Gallbladder (tissue), 1 donor: ENCODE results near the genes KLHL12, ADIPOR1, CHIT1 and FMOD.

DNA sequence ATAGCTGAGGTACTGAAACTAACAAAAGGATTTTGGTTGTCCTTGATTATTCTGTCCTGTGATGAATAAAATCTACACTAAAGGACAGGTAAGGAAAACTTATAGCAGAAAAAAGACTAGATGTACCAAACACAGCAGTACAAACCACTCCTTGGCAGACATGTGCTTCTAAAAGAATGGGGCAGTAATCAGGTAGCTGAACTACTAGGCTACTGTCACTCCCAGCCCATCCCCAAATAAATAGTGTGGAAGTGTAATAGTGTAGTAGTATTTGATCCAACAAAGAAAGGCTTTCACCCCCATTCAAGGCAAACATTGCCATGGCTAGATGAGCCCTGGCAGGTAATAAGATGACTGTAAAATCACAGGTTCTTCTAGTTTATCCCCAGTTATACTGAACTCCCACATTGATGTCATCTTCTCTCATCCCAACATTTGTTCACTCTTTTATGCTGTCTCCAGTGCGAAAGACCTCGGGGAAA lies 2.4 kb upstream of the RABIF start:
- PRO-cap = no peak

DNA sequence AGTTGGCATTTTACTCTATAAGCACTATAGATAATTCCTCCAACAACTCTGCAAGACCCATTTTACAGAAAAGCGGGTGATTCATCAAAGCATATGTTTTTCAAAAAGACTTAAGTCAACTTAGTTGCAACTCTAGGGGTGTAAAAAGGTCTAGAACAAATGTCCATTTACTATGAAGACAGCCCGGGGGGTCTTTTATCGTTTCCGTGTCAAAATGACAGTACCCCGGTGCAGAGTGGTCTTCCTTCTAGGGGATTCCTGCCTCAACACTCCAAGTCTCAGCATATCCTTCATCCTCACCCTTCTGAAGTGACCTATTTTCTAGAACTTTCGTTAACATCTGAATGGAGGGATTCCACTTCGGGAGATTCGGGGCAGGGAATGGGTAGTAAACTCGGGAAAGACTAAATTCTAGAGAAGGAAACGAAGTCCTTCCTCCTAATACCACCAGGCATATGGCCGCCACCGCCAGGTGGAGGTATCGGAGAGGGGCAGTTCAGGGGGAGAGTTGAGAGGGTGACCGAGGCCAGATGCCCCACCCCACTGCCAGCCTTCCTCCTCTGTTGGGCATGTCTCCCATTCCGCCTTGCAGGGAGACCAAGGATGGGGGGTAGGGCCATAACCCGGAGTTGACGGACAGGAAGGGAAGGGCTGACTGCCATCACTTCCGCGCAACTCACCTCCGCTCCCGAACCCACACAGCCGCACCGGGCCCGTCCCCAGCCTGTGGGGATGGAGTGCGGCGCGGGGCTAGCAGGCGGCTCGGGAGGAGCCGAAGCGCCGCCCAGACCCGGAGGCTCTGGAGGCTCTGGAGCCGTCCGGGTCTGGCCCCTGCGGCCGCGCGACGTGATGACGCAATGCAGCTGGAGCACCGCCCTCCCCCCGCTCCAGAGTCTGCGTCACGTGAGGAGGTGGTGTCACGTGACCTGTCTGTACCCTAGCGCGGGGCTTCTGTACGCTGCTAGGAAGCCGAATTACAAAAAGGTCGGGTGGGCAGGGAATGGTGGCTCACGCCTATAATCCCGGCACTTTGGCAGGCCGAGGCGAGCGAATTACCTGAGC lies at the start of gene KLHL12:
Gene KLHL12 (minus strand): TSS at position 826 of the 1,062 bp plus-strand sequence.
- PRO-cap = bidirectional peak, plus-strand start at position 979 of the sequence, minus-strand start at position 801 of the sequence

- PRO-cap = unidirectional peak, minus-strand start at chr1:202957979; bidirectional peak, plus-strand start at chr1:202958494, minus-strand start at chr1:202958291
These were observed at the start of gene ADIPOR1 for GRCh38 chr1:202957386-202958680. ADIPOR1 (minus strand) TSS chr1:202958312.

- PRO-cap = no peak
These were observed 1.2 kb downstream of the TMEM183A start for GRCh38 chr1:203008275-203008912.

DNA sequence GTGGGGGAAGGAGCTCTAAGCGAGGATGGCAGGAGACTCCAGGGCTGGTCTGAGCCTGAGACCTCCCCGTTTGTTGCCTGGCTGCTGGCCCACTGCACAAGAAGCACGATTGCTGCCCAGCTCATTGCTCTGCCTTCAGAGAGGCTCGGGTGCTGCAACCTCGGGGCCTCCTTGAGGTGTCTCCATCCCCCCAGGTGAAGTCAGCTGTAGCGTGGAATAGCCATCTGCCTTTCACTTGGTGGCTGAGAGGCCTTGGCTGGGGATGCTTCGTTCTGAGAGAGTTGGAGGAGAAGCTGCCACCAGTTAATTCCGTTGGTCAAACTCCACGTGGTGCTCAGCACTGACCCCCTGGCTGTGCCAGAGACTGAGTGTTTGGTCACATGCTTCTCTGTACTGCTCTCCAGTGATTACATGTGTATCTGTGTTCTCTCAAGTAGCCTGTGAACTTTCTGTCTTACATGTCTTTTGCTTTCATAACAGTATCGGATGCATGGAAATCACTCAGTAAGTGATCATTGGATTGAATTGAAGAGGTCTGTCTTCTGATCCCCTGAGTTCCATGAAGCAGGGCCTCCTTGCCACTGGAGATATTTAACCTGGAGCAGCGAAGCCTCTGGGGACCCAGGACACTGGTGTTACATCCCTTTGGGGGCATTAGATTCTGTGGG lies 2.9 kb downstream of the PPFIA4 start:
- PRO-cap = no peak

GRCh38 chr1:203144685-203145119 lies 17.2 kb downstream of the ADORA1 start:
- PRO-cap = no peak

GRCh38 chr1:203229419-203230011 lies at the start of gene CHIT1:
CHIT1 (minus strand) TSS chr1:203229673.
- PRO-cap = no peak

DNA sequence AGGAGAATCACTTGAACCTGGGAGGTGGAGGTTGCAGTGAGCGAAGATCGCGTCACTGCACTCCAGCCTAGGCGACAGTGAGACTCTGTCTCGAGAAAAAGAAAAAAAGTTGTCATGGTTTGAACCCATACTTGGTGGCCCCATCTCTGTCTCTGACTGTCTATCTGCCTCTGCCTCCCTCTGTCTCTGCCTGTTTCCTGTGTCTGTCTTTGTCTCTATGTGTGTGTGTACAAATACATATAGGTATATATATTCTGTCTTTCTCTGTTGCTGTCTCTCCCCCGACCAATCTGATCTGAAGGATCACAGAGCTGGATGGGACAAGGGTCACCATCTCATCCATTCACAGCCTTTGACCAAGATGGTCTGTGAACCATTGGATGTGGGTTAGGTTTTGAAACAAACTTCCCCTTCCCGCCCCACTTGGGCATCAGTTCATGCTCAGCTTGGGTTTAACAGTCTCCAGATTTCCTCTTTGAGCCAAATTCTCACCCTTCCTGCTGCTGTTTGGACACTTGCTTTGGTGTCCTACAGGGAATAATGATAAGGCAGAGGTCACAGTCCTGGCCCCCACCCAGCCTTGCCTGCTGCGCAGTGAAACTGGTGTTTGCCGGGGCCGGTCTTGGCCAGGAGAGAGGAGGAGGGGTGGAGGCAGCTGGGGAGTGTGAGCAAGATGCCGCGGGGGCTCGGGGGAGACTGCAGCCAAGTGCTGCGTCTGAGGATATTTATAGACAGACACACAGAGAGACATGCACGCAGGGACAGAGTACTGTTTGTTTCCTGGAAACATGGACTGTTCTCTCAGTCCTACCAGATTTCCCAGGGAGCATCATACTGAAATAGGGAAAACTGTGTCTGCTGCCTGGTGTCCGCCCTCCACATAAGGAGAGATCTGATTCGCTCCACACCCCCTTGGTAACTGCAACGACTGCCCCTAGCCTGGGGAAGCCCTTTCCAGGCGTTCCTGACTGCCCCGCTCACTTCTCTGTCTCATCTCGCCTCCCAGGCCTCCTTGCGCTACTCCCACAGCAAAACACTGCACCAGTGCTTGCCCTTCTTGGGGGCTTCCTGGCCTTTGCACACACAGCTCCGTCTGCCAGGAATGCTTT lies 27.0 kb upstream of the BTG2 start:
- PRO-cap = bidirectional peak, plus-strand start at position 980 of the sequence, minus-strand start at position 700 of the sequence

DNA sequence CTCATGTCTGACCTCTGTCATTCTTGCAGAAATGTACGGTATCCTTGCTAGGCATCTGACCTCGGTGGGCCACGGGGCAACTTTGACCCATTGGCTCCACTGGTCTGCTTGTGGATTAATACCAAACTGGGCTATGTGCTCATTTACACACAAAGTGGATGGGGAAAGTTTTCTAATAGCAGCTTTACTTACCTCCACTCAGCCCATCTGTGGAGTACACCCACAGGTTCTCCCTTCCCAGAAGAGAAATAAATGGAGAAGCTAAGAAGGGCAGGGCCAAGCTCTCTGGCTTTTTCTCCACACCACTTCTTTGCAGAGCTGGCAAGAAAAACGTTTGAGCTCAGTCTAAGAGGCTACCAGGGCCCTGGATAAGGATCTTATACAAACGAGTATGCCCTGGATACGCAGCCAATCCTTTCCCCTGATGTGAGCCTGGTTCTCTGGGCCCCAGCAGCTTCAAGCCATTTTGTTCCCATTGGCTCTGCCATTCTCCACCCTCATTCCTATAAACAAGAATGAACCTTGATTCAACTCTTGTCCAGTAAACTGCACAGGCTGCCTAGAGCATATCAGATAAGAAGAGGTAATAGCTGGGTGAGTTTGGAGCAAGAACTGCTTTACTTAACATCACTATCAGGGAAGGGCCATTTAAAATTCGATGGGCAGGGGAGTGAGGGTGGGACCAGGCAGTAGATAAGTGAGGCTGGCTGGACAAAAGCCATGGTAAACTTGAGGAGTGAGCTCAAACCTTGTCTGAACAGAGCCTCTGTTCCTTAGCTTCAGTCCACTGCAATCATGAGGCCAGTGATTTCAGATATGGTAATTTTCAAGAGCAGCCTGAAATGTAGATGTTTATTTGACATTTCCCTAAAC lies 11.2 kb downstream of the BTG2 start:
- PRO-cap = no peak

DNA sequence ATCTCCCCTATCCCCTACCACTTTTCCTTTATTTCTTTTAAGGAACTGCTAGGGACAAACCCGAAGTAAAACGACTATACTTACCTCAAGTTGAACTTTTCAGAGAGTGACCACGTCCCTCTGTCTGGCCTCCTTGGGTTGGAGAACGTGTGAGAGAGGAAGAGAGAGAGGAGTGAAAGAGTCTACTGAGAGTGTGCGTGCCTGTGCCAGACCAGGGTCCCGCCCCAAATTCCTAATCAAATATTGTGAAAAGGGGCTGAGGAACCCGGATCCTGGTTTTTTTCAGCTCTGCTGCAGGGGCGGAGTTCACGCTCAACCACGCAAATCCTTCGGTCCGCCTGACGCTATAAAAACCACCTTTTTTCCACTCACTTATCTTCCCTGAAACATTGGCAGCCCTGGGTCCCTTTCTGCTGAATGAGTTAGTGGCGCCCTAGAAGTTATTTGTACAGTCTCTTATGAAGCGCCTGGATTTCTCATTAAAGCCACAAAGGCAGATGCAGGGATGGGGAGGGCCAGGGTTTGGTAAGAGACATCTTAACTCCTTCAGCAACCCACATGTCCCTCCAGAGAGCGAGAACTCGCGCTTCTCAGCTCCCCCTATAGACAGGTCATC lies at the start of gene FMOD:
Gene FMOD (minus strand): TSS at position 174 of the 616 bp plus-strand sequence.
- PRO-cap = bidirectional peak, plus-strand start at position 375 of the sequence, minus-strand start at position 140 of the sequence

DNA sequence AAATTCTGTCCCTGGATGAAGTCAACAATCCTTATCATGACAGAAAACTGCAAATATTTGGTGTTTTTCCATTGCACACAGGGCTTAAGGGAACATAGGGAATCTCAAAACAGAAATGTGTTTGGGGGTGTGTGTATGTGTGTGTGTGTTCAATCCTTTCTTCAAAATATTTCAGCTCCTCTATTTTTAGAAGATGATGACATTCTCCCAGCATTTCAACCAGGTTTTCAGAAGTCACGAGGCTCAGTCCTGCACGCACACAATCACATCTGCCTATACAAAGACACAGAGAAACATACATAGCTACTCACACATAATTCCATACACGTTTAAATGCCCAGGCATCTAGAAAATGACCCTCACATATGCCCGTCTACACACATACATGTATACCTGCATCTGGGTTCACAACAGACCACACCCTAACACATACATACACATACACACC lies 28.0 kb upstream of the FMOD start:
- PRO-cap = no peak

DNA sequence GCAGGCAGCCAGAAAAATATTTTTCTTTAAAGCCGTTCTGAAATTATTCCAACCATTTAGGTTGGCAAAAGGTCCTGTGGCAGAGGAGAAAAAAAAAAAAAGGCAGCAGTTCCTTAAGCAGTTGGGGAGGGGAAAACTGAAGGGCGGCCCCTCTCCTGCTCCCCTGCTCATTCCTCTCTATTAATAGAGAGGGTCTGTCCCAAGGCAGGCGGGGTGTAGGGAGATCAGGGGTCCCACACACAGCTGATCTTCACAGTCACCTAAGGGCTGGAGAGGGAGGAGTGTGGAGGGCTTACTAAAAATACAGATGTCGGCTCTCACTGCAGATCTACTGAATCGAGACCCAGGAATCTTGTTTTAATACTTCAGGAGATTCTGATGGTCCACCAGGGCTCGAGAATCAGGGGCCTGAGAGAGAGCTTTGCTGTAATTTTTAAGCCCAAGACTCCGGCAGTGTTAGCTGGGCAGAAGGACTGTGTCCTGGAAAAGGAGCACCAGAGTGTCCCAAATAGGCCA lies 1.3 kb downstream of the PRELP start:
- PRO-cap = no peak

- PRO-cap = no peak
These were observed 2.6 kb downstream of the PRELP start for GRCh38 chr1:203478200-203478618.

DNA sequence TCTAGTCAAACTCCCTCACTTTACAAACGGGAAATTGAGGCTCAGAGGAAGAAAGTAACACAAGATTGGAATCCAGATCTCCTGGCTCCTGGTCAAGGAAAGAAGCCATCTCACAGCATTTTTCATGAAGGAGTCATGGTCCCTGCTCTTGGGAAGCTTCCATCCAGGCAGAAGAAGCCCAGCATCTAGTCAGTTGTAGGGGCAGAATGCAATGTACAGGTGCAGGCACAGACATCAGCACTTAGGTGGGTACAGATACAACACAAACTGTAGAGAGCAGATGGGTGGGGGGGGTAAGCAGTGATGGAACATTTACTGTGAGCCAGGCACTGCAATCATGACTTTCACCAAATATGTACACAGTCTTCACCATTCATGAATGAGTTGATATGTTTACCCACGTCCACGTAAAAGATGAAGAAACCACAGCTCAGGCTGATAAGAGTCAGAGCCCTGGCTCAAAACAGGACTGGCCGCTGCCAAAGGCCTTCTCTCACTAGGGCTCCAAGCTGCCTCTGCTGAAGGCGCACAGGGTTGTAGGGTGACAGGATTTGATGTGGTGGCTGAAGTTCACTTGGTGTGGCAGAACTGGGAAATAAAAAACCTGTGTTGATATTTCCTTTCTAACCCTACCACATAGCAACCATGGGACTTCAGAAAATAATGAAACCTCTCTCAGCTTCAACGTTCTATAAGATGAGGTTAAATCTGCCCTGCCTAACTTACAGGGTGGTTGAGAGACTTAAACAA lies 44.1 kb downstream of the OPTC start:
- PRO-cap = no peak

- PRO-cap = no peak
These were observed 9.8 kb downstream of the ATP2B4 start for GRCh38 chr1:203636309-203636912.

- PRO-cap = no peak
These were observed 12.4 kb downstream of the ATP2B4 start for GRCh38 chr1:203638883-203639506.

- PRO-cap = no peak
These were observed 31.5 kb downstream of the ATP2B4 start for GRCh38 chr1:203658126-203658483.

DNA sequence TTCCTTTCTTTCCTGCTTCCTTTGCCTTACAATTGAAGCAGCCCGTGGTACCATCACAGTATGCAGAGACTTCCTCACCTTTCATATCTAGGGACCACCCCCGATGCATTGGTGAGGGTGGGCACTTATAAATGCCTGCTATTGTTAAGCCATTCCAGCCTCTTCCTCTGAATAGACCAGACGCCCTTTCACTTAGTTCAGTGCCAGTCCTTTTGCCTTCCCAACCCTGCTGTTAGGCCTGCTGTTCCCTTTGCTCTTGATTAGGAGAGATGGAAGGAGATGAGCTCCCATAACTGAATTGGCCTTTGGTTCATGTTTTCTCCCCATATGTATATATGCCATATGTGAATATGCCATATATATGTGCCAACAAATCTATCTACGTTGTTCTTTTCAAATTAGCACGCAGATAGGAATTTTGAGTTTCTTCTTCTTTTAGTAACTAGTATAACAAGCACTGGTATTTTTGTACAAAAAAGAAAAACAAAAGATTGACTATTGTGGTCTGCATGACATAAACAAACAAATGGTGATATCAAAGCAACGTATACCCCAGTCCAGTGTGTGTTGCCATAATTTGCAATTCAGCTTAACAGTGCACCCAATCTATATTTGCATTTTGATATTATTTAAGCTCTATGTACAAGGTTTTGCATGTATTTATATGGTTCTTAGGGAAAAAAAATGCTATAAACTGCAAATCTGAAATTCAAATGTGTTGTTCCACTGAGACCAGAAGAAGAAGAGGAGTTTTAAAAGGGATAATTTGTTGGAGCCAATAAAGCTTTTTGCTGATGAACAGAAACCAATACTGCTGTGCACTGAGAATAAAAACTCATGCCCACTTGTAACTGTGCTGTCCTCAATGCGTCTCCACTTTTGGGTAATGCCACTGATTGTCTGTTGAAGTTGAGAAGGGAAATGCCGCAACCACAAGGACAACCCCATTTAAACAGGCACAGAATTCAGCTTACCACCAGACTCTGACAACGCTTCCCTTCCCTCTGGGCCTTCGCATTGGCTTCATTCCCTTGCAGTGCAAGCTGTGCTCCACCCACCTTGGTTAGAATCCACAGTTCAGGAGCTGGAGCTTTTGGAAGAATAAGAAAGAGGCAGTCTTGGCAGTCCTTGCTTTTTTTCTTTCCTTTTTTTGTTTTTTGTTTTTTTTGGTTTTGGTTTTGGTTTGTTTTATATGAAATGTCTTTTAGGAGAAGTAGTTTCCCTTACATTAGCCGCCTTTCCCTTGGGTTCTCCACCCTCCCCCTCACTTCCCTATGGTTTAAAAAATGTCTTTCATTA lies 21.3 kb upstream of the LAX1 start:
- PRO-cap = no peak

DNA sequence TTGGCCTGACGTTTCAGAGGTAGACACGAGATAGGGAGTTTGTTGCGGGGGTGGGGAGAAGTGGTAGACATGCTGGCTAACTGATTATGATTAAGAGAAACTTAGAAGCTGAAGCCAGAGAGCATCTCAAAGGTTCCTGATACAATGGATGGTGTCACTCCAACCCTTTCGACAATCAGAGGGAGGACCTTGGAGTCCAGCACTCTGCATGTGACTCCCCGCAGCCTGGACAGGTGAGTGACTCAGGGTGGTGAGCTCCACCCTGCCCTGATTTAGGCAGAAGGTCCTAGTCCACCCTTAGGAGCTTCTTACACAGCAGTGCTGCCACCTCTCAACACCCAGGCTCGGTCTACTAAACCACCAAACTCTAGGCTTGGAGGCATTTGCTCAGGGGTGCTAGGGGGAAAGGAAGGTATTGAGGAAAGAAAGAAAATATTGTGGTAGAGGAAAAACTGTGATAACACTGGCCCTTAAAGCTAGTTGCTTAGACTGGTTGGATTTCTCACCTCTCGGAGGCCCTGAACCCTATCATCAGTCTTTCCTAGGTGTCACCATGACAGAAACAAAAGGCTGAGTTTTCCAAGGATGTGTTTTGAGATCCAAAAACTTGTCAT lies 546 bp downstream of the LAX1 start:
- PRO-cap = no peak

DNA sequence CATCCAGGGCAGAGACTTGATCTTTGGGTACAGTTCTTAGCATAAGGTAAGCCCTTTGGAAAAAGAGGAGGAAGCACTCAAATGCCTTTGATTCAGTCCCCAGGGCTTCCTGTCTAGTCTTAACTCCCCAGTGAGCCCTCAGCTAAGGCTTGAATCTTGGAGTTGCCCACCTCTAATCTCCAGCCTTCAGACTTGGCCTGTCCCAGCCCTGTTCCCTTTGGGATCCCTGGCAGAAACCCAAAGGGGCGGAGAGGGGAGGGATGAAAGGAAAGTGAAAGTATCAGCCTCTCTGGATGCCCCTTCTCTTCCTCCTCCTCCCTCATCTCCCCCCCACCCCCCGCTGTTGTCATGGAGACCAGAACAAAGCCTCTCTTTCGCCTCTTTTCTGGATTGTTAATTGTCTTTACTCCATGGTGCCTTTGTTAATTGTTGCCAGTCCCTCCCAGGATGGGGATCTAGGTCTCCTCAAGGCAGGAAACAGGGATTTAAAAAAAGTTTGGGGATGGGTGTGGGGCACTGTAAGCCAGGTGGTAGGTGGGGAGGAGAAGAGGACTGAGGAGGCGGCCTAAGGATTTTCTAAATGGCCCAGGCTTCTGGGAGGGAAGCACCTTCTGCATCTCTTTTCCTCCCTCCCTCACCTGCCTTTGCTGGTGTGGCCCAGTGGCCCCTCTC lies 7.7 kb upstream of the SOX13 start:
- PRO-cap = no peak